Measurements from ENCODE around the gene CORO1A.

DNA sequence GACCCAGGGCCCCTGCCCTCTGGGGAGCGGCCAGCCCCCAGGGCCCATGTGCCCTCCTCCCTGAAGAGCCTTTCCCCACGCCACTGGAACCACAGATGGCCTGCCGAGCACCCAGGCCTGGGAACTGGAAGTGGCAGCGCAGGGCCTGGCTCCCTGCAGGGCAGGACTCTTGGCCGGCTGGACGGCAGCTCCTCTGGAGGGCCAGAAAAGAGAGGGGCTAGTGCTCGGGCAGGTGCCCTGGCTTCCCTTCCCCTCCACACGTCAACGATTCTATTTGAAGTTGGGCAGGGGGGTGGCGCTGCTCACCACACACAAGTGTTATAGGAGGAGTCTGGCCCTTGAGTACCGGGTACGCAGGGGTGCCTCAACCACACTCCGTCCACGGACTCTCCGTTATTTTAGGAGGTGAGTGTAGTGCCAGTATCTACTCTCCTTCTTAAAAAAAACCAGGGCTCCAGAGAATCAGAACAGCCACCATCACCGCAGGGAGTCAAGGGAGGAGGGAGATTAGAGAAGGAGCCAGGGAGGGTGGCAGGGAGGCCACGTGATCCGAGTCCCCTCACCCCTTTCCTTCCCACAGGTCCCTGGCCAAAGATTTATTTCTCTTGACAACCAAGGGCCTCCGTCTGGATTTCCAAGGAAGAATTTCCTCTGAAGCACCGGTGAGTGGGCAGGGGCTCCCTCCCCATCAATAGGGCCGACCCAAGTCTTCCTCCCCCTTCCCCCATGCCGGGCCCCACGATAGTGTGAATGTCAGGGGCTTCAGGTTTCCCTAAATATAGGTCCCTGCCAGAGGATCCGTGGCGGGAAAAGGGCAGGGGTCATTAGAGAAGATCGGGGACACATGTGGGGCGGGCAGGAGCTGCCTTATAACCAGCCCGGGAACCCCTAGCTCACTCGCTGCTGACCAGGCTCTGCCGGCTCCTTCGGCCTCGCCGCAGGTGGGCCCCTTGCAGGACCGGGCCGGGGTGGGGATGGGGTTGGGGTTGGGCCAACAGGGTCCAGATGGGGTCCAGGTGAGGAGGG, 1.4 kb upstream of the ALDOA start:
- PRO-cap, 3 experiments: peak in 3 of 3 experiments; most common plus-strand start position 341 of the sequence (in 3); most common minus-strand start position 195 of the sequence (in 1)
- RAMPAGE, long total RNA: start-site peak on the plus strand centred at position 355 of the sequence, 101 bp wide, 410 and 30 reads in 2 replicates; start-site peak on the plus strand centred at position 594 of the sequence, 76 bp wide, 241 and 26 reads in 2 replicates

- PRO-cap, 3 experiments: peak in 2 of 3 experiments; most common plus-strand start chr16:30183602 (in 1); most common minus-strand start chr16:30183471 (in 1)
- RAMPAGE, long total RNA: no peak
Observed at GRCh38 chr16:30182962-30183950, at the start of gene CORO1A. Gene CORO1A (plus strand): TSS chr16:30183602.

- PRO-cap, 3 experiments: peak in 1 of 3 experiments; most common plus-strand start chr16:30184904 (in 1); most common minus-strand start chr16:30184547 (in 1)
- RAMPAGE, long total RNA: no peak
Observed at GRCh38 chr16:30184380-30185091, 1.1 kb downstream of the CORO1A start.

GRCh38 chr16:30368970-30369815, 1.1 kb downstream of the TBC1D10B start:
- PRO-cap, 3 experiments: no peak in any of the 3 experiments
- RAMPAGE, long total RNA: no peak

- PRO-cap, 3 experiments: no peak in any of the 3 experiments
- RAMPAGE, long total RNA: no peak
Observed at GRCh38 chr16:30381229-30382393, 750 bp downstream of the SEPTIN1 start.

GRCh38 chr16:30399588-30399833, 4.3 kb downstream of the ZNF48 start:
- PRO-cap, 3 experiments: no peak in any of the 3 experiments
- RAMPAGE, long total RNA: no peak

- PRO-cap, 3 experiments: no peak in any of the 3 experiments
- RAMPAGE, long total RNA: no peak
Observed at GRCh38 chr16:30444152-30444850, 1.4 kb downstream of the SEPHS2 start.

GRCh38 chr16:30535682-30536383, 1.2 kb upstream of the ZNF747 start:
- PRO-cap, 3 experiments: peak in 1 of 3 experiments; most common minus-strand start chr16:30535837 (in 1)
- RAMPAGE, long total RNA: no peak

DNA sequence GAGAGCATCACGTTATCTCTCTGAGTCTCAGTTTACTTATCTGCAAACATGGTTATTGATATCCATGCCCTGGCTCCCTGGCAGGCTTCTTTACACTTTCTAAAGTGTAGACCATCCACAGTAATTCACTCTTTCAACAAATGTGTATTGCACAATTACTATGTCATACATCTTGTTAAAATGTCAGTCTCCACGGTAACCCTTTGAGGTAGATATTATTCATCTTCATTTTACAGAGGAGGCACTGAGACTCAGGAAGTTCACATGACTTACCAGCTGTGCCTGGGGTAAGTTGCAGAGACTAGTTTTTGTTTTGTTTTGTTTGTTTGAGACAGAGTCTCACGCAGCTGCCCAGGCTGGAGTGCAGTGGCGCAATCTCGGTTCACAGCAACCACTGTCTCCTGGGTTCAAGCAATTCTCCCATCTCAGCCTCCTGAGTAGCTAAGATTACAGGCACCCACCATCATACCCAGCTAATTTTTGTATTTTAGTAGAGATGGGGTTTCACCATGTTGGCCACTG, 3.3 kb downstream of the ZNF688 start:
- PRO-cap, 3 experiments: no peak in any of the 3 experiments
- RAMPAGE, long total RNA: no peak

DNA sequence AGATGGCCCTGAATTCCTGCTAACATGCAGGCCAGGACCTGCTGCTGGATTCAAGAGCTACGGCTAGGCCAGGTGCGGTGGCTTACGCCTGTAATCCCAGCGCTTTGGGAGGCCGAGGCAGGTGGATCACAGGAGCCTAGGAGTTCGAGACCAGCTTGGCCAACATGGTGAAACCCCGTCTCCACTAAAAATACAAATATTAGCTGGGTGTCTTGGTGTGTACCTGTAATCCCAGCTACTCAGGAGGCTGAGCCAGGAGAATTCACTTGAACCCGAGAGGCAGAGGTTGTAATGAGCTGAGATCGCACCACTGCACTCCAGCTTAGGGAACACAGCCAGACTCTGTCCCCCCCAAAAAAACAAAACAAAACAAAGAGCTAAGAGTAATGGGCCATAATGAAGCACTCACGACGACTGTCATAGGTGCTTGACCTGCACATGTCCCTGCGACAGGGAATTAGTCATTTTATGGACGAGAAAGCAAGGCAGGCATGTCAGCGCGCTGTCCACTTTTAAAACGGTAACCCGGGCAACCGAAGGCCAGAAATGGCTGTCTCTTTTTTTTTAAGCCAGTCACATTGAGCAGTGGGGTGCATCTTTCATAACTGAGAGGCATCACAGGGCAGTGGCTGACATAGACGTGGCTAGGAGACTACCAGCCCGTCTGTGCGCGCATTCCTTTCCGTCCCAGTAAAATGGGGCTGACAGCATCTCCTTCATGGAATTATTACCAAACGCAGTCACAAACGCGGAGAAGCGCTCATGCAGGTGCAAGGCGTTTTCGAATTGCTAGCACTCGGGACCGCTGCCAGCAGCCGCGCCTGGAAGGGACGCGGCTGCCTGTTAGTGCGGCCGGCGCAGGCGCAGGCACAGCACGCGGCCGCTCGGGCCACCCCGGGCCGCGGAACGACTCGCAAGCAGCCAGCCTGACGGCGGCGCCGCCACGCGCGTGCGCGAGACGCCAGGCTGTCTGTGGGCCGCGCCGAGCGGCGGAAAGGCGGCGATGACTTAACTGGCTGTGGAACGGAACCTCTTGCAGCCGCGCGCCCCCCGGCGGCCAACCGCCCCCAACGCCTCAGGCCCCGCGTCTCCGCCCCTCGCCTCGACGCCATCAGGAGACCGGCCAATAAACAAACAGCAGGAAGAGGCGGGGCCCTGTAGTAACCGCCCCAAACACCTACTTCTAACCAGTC, 783 bp upstream of the FBRS start:
- PRO-cap, 3 experiments: peak in 3 of 3 experiments; most common plus-strand start position 895 of the sequence (in 1); most common minus-strand start position 908 of the sequence (in 3)
- RAMPAGE, long total RNA: no peak

DNA sequence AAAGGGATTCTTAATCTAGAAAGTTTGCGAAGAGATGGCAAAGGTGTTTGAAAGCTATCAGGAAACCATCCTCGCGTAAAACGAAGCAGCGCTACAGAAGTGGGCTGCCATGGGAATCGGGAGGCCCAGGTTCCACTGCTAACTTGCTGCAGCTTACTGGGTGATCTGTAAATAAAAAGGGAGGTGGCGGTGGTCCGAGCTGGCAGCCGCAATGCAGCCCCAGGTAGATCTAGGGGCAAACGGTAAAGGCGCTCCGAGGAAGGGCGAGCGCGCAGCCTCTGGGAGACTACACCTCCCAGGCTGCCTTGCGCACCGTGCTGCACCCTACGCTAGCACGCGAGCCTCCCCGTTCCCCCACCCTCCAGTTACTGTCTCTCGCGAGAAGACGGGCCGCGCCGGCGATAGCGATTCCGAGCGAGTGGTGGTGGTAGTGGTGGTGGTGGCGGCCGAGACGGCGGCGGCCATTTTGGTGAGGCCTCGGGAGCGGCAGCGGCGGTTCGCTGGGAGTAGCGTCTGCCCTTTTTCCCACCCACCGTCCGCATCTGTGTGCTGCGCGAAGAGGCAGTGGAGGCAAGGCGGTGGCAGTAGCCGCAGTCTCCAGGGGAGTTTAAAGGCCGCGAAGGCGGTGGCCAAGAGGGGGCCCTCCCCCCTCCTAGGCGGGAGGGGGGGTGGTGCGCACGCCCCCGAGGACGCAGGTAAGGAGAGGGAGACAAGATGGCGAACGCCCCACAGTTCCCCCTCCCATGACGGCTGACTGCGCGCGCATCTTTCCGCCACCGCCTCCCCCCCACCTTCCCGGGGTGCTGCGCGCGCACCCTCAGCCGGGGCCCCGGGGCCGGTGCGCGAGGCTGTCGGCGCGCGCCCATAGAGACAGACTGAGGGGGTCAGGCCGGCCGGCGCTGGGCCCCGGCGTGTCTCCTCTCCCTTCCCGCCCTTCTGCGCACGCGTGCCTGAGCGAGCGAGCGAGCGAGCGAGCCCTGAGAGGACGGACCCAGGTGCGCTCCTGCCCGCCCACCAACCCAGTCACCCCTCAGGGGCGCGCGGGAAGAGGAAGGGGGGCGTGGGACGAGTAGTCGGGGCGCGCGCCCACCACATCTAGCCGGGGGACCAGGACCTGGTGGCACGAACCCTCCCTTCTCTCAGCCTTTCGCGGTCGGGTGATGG, 822 bp upstream of the SRCAP start:
- PRO-cap, 3 experiments: peak in 3 of 3 experiments; most common plus-strand start position 430 of the sequence (in 3); most common minus-strand start position 940 of the sequence (in 3)
- RAMPAGE, long total RNA: no peak

GRCh38 chr16:30786647-30787085, 339 bp downstream of the ZNF629 start:
- PRO-cap, 3 experiments: peak in 1 of 3 experiments; most common minus-strand start chr16:30786811 (in 1)
- RAMPAGE, long total RNA: no peak

DNA sequence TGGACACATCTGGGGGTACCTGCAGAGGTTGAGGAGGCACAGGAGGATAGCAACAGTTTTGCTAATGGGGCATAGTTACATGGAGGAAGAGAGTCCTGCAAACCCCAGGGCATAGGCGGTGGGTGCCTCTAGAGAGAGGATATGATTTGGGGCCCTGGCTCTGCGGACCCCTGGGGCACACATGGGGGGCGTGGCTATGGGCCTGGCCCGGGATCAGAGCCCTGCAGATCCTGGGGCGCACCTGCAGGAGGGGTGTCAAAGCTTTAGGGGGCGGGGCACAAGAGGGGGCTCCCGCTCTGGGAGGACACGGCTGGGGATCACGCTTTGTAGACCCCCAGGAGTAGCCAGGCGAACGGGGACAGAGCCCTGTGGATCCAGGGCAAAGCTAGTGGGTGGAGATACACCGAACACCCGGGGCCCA, 515 bp downstream of the BCL7C start:
- PRO-cap, 3 experiments: no peak in any of the 3 experiments
- RAMPAGE, long total RNA: no peak

- PRO-cap, 3 experiments: no peak in any of the 3 experiments
- RAMPAGE, long total RNA: no peak
Observed at GRCh38 chr16:30937485-30937952, 11.3 kb upstream of the ORAI3 start.

DNA sequence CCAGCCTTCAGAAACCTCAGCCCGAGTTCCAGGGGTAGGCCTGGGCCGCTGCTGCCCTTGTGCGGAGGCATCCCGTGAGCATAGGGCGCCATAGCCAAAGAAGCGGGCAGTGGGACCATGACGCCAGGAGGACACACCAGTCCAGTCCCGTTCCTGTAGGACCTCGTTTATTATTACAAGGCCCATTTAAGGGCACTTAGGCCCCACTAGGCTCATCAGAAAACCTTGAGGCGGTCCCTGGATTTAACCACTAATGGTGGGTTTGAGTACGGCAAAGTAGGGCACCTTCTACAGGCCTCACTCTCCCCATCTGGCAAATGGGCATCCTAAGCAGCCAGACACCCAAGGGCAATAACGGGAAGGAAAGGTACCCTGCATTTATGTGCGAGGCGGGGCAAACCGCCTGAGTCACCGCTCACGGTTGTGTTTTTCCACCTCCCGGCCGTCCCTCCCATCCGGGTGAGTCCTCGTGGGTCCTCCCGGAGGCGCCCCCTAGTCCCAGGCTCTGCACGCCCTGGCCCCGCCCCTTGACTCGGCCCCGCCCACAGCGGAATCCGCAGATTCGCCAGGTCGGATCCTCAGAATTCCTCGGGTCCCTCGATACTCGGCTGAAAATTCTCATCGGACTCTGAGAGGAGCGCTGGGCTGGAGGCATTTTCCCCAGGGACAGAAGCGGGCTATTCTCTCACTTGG, 688 bp upstream of the SETD1A start:
- PRO-cap, 3 experiments: peak in 3 of 3 experiments; most common plus-strand start position 557 of the sequence (in 1); most common minus-strand start position 478 of the sequence (in 1)
- RAMPAGE, long total RNA: no peak

- PRO-cap, 3 experiments: no peak in any of the 3 experiments
- RAMPAGE, long total RNA: start-site peak on the plus strand at chr16:30984017-30984502, 17 and 14 reads in 2 replicates
Observed at GRCh38 chr16:30983758-30984817, 919 bp upstream of the HSD3B7 start.

DNA sequence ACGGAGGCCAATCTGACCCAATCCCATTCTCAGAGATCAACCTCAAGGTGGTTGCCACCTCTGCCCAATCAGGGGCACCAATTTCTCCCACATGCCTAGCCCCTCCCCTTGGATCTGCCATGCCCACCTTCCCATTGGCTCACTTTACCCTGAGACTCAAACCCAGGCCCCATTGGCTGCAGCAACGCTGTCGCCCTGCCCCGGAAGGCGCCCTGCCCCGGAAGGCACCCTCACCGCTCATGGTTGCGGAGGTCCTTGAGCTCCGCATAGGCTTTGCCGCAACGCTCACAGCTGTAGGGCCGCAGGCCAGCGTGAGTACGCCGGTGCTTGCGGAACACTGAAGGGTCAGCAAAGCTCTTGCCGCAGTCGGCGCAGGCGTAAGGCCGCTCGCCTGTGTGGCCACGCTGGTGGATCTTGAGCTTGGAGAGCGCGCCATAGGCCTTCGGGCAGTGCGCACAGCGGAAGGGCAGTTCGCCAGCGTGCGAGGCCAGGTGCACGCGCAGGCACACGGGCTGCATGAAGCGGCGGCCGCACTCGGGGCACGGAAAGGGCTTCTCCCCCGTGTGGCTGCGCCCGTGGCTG, 10.4 kb downstream of the ZNF668 start:
- PRO-cap, 3 experiments: no peak in any of the 3 experiments
- RAMPAGE, long total RNA: no peak

DNA sequence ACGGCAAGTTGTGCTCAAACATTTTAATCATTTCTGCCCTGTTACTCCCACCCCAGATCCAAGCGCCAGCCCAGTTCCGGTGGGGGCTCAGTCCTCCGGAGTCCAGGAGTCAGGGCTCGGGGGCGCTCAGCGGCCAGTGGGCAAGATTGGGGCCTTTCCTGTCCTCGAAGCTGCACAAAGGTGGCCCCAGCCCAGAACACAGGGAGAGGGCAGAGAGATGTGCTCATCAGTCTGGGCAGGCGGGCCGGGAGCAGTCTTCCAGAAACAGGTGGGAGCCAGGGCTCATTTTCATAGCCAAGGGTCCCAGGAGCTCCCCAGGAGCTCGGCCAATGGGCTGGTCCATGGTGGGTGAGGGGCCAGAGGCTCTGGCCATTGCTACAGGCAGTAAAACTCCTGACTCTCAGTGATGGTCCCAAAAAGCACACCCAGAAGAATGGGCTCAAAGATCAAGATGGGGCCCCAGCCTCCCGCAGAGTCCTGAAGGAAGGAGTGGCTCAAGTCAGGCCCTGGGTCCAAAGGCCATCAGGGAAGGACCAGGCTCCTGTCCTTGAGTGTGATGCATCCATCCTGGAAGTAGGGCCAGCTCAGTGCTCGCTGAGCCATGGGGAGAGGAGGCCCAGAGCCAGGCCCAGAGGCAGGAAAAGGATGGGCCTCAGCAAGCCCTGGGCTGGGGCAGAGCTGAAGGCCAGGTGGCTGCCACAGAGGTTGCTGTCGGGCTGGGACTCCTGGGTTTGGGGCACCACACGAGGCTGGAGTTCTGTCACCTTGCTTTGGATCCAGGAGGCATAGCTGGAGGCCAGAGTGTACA, 3.9 kb downstream of the PRSS8 start:
- PRO-cap, 3 experiments: no peak in any of the 3 experiments
- RAMPAGE, long total RNA: no peak

DNA sequence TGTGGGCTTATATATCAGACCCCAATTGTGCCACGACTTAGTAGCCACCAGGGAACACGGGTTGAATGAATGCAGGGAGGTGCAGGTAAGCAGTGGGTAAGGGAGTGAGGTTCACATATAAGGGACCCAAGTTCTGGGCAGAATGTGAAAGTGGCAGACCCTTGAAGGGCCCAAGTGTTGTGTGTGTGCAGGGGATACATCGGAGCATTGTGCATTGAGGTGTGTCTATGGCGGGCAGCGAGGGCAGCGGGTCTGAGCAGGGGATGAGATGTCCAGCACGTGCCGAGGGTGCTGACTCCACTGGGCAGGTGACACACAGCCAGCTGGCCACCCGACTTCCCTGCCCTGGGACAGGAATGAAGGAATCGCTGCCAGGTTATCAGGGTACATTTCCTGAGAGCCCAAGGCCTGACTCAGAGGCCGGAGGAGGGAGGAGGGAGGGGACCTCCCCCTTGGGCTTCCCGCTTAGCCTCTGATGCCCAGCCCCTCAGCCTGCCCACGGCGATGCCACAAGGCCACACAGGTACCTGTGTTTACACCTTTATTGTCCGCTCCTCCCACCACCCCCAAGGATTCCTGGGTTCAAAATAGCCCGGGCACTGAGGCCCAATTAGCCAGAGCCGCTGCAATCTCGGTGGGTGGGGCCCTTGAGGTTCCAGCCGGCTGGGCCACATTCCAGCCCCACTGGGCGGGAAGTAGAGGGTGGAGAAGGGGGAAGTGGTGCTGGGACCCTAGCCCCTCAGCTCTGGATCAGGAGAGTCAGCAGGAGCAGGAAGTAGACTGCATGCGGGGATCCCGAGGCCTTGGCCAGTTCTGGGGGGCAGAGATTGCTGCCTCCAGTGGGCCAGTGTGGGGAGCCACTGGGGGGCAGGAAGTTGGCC, 3.1 kb upstream of the PRSS8 start:
- PRO-cap, 3 experiments: no peak in any of the 3 experiments
- RAMPAGE, long total RNA: no peak

DNA sequence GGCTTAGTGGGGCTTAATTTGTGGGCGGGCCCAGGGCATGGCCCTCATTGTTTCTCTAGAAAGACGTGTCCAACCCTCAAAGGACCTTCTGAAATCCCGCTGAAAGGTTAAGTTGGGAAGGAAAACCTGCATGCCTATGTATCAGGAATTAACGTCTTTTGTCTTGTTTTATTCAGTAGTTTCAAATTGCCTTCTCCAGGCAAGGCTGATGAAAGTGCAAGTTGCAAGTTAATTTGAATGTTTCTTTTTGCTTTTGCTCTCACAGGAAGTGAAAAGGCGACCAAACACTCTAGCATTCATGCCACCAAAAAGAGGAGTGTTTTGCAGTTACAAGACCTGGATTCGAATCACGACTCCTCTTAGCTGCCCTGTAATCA, 1.1 kb upstream of the FUS start:
- PRO-cap, 3 experiments: no peak in any of the 3 experiments
- RAMPAGE, long total RNA: no peak